Hematopoietic multipotent progenitor cell (in vitro differentiated cells): ENCODE measurements around a stretch of chr2.

DNA sequence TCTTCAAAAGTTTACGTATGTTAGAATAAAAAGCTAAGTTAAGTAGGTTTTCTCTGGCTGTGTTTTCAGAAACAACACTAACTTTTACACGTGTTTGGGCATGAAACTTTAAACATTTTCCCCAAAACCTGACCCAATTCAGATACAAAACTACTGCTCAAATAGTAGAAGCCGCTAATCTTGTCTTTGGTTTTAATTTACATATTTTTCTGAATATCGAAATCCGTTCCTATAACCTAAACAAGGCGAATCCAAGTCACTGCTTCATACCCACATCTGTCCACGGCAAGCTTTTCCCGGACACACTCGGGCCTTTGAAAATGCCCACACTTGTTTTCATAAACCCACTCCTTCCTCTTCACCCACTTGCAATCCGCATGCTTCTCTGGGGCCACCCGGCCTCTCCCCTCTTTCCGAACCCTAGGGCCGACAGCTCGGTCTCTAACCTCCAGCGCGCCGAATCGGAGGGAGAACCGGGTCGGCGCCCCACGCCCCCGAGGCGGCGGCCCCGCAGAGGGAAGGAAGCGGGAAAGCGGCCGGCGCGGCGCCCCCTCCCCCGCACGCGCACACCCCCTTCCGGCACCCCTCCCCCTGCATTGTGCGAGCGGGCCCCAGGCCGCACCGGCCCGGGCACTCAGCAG, 685 bp downstream of the PUM2 start:
- CAGE, long polyA plus RNA, result start-site peak on the plus strand centred at position 592 of the sequence, 26 bp wide, 7 reads

DNA sequence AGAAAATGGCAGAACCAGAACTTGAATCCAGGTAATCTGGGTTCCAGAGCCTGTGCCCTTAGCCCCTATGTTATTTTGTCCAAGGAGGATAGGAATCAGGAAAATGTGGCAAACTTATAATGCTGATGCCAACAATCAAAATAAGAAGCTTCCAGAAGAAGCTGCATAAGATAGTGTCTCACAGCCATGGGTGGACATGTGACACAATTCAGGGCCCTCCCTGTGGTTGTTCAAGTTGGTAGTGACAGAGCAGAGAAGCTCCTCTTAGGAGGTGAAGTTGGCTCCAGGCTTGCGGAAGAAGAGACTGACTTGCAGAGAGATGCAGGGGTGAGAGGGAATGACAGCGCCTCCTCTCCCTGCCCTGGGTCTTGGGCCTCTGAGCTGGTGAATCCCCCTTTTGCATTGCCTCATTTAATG, 23.1 kb upstream of the RHOB start:
- CAGE, long polyA plus RNA, result no peak

DNA sequence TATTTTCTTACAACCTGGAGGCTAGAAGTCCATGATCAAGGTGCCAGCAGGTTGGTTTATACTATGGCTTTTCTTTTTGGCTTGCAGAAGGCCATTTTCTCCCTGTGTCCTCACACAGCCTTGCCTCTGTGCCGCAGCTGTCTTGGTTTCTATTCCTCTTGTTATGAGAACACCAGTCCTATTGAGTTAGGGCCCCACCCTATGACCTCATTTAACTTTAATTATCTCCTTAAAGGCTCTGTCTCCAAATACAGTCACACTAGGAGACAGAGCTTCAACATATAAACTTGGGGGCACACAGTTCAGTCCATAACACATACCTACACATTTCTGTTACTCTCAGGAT, 17.4 kb upstream of the RHOB start:
- CAGE, long polyA plus RNA, result no peak

DNA sequence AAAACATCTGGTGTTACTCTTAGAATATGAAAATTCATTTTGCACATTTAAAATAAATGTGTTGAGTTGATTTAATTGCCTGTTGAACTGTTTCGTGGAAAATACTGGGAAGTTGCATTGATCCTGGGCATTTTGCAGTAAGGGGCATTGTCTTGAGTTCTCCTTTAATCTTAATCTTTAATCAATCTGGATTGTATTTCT, 4.2 kb downstream of the RHOB start:
- CAGE, long polyA plus RNA, result no peak

DNA sequence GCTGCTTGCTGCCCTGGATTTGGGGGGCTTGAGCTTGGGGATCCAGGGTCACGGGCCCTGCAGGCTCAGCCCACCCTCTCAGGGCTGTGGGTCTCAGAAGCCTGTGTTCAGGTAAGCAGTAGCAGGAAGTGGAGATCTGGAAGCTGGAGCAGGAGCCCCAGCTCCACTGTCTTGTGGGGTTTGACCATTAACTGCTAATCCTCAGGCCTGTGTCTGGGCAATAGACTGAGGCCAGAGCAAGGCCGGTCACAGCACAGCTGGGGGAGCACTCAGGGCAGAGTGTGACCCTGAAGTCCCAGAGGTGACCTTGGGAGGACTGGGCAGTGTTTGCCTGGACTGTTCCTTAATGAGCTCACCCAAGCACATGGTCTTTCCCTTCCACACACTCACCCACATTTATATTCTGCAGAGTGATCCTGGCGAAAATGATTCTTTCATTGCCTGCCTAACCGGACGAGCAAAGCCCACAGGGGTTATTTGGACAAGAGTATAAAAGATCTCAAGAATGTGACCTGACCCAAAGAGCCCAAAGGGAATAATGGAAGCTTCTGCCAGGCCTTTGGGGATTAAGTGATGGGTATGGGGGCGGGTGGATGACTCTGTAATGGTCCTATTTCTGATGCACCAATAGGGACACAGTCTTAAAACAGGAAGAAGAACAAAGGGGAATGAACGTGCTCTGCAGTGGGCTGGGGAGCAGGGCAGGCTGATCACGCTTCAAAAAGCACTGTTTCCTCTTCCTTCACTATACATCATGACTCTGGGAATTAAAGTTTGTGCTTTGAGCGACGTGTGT, 27.3 kb downstream of the RHOB start:
- CAGE, long polyA plus RNA, result no peak

DNA sequence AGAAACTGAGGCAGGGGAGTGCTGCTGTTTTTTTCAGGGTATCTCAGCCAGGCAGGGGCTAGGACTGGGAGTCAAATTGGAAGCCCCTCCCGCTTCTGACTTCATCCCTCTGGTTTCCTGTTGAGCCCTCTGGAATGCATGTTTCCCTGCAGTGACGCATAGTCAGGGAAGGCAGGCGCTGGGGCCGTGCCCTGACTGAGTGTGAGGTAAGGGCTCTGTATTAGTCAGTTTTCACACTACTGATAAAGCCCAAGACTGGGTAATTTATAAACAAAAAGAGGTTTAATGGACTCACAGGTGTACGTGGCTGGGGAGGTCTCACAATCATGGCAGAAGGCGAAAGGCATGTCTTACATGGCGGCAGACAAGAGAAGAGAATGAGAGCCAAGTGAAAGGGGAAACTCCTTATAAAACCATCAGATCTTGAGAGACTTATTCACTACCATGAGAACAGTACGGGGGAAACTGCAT, 68.1 kb downstream of the RHOB start:
- CAGE, long polyA plus RNA, result no peak

- CAGE, long polyA plus RNA, result no peak
Observed at GRCh38 chr2:20540608-20541290, 93.9 kb downstream of the RHOB start.

- CAGE, long polyA plus RNA, result no peak
Observed at GRCh38 chr2:20573790-20574423, 77.0 kb downstream of the HS1BP3 start.

GRCh38 chr2:20596921-20597624, 53.8 kb downstream of the HS1BP3 start:
- CAGE, long polyA plus RNA, result no peak

- CAGE, long polyA plus RNA, result no peak
Observed at GRCh38 chr2:20613977-20614614, 36.8 kb downstream of the HS1BP3 start.

GRCh38 chr2:20638909-20639427, 11.9 kb downstream of the HS1BP3 start:
- CAGE, long polyA plus RNA, result no peak

DNA sequence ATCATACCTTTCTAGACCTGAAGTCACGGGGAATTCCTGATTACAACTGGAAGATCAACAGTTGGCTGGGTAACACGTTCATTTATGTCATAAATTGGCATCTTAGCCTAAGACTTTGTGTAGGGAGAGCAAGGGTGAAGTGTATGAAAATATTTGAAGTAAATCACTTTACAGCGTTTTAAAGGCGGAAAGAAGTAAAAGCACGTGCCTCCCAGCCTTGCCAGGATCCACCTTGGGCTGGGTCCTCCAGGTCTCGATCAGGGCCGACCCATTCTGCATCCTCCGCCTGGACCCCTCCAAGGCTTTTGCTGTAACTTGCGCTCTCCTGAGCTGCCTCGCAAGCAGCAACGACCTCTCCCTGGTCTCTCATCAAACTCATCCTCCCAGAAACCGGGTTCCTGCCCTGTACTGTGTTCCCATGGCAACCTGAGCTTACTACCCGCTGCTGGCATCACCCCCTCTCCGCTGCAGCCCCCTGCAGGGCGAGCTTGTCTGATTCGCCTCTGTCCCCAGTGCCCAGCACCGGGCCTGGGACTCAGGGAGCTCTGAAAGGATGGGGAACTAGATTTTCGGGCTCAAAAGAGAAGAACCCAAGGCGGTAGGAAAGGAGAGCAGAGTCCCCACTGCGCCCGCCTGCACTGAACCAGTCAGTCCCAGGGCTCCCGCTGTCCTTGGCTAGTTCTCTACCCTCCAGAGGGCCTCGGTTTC, 611 bp downstream of the HS1BP3 start:
- CAGE, long polyA plus RNA, result no peak

GRCh38 chr2:20675643-20676680, 9.0 kb downstream of the GDF7 start:
- CAGE, long polyA plus RNA, result no peak

GRCh38 chr2:20992234-20992629, 51.6 kb downstream of the APOB start:
- CAGE, long polyA plus RNA, result no peak

- CAGE, long polyA plus RNA, result no peak
Observed at GRCh38 chr2:21004151-21004705, 39.6 kb downstream of the APOB start.

GRCh38 chr2:21092256-21092997, 31.3 kb upstream of the TDRD15 start:
- CAGE, long polyA plus RNA, result no peak

DNA sequence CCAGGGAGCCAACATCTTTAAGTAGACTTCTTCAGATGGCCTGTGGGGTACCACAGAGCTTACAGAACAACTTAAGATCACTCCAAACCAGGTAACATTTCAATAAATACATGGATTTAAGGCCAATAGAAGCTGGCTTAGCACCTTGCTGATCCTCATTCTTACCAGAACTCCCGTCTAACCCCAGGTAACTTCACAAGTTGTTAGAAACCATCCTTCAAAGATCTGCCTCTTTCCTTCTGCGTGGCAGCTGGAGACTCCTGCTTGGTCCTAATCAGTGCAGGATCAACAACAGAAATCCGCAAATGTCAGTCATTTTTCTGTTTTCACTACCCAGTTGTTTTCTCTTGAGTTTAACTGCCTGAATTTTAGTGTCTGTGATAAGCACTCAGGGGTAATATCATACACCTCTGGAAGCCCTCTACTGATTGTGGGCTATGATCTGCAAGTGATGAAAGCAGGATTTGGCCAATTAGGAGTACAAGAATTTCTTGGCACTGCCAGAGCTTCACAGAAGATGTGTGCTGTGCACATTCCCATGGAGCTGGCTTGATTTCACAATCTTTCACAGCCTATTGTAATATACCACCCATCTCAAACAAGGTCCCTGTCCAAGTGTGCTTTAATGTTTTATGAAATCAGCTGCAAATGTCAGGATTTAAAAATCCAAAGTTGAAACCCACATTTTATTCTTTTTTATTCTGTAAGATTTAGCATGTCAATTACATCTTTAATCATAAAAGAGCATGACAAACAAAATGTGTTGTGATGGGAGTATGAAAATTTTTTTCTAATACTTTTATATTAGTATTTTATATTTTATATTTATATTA, 27.4 kb upstream of the TDRD15 start:
- CAGE, long polyA plus RNA, result no peak

DNA sequence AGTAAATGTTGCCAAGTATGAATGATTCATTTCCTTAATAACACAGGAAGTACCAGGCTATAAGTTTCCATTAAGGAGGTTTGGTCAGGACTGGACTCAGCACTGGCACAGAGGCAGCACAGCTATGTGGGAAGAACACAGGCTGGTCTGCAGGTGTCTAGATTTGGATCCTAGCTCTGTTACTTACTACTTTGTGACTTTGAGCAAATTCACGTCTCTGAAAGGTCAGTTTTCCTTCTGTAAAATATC, 97.2 kb downstream of the TDRD15 start:
- CAGE, long polyA plus RNA, result no peak

DNA sequence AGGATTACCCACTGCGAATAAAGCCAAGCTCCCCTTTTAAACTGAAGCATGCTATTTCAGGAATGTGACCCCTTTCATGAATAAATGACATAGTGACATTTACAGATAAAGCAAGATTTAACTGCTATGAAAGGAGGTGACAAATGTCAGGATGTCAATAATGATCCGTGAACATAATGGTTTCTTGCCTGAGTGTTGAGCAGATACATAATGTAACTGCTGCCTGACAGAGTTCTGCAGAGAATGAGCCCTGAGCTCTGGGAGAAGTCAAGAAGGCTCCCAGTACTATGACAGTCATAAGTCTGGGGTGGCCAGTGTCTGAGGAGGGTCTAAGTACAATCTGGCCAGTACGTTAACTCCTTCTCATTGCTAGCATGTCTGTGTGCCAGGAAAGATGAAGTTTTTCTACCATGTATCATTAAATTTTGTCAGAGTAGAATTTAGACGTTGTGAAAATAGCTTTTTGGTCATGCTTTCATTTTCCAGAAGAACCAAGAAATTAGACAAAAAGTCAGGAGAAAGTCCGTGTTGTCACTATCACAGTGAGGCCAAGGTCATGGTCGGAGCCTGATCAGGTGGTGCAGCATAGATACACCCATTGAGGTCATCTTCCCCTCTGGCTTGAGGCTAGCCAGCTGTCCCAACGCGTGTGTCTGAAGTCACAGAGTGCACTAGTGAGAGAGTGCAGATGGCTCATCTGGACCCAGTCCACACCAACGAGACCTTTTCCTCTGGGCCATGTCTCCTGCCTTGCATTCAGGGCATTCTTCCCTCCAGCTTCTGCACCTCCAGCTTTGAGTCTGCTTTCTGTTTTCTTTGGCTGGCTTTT, 146.7 kb downstream of the TDRD15 start:
- CAGE, long polyA plus RNA, result no peak

- CAGE, long polyA plus RNA, result no peak
Observed at GRCh38 chr2:22290251-22290494, 1094.8 kb upstream of the KLHL29 start.